Cerebral cortex (tissue), 2 donors: ENCODE measurements around a stretch of chr4.

GRCh38 chr4:25099339-25099902 is 60.8 kb downstream of the SEPSECS start:
- PRO-cap, 2 experiments = no peak in any of the 2 experiments

DNA sequence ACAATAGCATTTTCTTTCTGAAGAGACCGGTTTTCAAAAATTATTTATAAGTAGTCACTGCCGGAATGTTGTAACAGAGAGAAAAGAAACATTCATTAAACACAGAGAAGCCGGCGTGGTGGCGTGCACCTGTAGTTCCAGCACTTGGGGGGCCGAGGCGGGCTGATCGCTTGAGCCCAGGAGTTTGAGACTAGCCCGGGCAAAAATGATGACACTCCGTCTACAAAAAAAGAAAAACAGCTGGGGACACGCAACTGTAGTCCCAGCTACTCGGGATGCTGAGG is 855 bp downstream of the ZCCHC4 start:
- PRO-cap, 2 experiments = no peak in any of the 2 experiments

DNA sequence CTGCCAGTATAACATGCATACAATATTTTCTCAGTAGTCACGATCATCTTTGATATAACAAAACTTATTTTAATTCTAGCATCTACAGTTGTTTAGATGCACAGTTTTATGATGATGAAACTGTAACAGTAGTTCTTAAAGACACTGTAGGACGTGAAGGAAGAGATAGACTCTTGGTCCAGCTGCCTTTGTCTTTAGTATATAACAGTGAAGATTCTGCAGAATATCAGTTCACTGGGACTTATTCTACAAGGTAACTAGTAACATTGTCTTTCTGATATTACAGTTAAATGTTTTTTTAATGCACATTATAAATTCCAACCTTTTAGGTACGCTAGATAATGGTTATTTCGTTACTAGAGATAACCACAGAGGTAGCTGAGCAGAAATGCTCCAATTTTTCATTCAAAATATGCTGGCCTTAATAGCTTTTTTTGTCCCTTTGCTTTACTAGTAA is 39.3 kb downstream of the ANAPC4 start:
- PRO-cap, 2 experiments = no peak in any of the 2 experiments

DNA sequence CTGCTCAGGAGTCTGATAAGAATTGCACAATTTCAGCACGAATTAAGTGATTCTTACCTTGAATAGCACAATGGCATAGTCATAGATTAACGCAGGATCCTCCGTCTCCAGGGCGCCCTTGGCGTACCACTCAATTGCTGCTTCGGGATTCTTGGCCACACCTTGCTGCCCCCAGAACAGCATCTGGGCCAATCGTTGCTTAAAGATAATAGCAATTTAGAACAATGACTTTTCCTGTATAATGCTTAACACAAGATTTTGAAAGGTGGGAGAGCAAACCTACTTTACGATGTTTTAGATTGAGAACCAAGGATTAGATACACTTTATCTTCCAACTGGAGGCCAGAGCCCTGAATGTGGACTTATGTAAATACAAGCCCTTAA is 74.6 kb downstream of the SEL1L3 start:
- PRO-cap, 2 experiments = no peak in any of the 2 experiments

GRCh38 chr4:25861644-25861904 is 1.2 kb downstream of the SEL1L3 start:
- PRO-cap, 2 experiments = no peak in any of the 2 experiments

- PRO-cap, 2 experiments = peak in 1 of 2 experiments; most common plus-strand start chr4:25863719 (in 1)
These were observed 1.0 kb upstream of the SEL1L3 start for GRCh38 chr4:25863406-25864603.

DNA sequence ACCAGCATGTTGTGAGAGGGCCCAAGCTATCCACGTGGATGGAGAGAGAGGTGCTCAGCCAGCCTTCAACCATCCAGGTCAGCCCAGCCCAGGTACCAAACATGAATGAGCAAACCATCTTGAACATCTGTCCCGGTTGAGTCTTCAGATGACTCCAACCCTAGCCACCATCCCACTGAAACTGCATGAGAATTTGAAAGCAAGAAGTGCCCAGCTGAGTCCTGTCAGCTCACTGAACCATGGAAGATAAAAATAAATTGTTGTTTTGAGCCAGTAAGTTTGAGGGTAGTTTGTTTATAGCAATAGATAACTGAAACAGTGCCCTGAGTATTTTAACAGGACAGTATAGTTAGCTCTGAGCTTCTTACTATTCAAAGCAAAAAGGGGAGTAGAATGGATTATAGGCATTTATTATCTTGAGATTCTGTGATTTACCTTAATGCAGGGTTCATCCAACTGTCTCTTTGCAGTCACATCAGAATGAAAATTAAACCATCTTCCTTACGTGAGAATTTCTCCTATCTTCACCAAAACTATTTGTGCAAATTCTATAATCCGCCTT is 7.4 kb upstream of the SEL1L3 start:
- PRO-cap, 2 experiments = no peak in any of the 2 experiments

DNA sequence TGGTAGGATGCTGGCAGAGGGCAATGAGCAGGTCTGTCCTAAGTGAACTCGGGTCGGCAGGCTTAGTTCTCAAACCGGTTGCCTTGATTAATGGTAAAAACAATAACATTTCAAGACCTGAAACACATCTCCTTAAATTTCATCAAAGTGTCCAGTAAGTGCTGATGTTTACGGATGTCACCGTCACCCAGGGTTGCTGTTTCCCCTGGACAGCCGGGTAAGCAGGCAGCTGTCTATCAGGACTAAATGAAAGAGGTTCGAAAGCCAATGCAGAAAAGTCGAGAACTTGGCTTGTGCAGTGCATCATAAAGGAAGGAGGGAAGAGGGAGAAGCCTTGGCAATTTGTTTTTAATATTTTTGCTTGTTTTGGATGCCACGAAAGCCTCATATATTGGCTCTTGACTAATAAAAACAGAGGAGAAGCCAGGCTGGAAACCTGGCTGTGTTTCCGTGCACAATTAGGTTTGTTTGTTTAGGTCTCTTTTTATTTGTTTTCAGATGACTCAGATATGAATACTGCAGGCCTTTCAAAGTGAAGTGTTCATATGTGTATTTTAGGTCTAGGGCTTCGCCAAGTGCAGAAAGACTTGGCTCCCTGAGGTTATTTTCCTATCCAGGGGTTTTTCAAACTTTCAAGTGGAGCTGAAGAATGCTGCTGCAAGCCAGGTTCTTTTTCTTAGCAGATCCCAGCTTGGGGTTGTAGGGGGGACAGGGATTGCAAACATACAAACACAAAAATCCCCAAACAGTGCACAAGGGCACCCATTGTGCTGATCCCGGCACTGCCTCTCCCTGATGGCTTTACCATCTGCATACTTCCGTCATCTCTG is 108.2 kb downstream of the SMIM20 start:
- PRO-cap, 2 experiments = no peak in any of the 2 experiments

DNA sequence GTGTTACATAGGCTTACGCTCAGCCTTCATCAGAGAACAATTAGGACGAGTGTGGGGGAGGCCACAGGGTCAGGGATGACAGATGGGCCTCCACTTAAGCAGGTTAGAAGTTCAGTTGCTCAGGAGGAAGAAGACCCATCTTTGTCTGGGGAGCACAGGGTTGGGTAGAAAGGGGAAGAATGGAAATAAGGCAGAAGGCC is 118.7 kb downstream of the SMIM20 start:
- PRO-cap, 2 experiments = no peak in any of the 2 experiments

DNA sequence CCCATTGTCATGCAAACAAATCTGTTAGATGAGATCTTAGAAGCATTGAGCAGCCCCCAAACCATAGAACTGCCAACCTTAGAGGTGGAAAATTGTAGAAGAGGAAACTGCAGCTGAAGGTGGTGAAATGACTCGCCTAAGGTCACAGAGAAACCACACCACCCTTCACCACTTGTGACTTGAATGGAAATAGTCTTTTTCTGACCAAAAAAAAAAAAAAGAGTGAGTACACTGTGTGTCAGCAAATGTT is 162.1 kb downstream of the SMIM20 start:
- PRO-cap, 2 experiments = no peak in any of the 2 experiments

DNA sequence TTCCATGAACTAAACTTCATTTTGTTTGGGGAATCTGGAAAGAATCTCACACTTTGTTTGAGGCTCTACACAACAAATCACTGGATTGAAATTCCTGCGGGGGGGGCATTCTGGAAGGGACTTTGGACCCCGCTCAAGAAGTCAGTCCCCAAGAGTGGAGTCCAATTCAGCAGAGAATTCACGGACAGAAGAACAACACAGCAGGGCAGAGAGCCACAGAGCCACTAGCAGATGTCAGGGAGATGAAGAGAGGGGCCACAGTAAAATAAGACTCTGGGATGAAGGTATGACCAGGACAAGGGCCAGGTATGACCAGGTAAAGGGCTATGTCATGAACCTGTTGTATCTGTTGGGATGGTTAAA is 7.4 kb upstream of the TBC1D19 start:
- PRO-cap, 2 experiments = no peak in any of the 2 experiments

GRCh38 chr4:26787345-26788556 is 72.9 kb upstream of the STIM2 start:
- PRO-cap, 2 experiments = no peak in any of the 2 experiments

DNA sequence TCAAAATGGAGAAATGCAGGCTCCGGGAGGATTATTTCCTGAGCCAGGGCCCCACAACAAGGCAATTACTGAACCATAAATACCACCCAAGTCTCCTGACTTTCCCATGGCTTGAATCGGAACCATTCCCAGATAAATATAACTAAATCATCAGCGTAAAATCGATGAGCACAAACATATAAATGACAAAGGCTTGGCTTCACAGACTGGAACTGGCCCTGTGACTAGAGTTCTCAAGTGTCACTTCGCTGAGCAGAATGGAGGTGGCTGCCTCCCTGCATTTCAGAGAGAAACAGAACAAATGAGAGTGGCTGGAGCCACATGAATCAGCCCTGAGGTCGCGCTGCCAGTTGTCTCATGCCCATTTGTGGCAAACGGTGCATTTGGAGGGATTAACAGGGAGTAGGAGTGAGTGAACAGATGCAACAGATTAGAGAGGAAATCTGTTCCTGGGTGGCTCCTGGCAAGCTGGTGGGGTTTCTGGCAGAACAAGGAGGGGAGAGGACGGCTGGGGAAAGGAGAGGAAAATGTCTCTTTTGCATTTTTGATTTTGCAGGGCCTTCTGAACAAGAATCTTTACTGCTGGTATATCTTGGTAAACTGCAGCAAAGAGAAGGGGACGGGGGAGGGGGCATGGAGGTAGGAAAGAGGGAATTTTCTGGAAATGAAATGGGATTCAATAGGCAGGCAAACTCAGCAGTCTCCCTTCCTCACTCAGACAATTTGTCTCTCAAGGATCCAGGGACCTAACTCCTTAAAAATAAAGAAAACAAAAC is 57.2 kb upstream of the STIM2 start:
- PRO-cap, 2 experiments = peak in 1 of 2 experiments; most common plus-strand start position 475 of the sequence (in 1); most common minus-strand start position 214 of the sequence (in 1)

DNA sequence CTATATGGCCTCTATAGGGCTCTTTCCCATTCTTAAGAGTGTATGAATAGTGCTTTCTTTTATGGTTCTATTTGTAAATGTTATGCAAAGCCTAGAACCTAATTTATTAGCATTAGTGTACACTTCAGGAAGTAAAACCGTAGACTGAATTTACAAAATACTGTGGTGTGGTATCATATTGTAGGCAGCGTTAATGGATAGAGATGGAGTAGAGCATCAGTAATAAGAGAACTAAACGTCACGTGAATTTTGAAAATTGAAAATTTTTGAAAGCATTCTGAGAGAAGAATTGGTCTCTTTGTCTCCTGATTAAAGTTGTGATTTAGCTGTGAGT is 2.8 kb downstream of the STIM2 start:
- PRO-cap, 2 experiments = no peak in any of the 2 experiments

DNA sequence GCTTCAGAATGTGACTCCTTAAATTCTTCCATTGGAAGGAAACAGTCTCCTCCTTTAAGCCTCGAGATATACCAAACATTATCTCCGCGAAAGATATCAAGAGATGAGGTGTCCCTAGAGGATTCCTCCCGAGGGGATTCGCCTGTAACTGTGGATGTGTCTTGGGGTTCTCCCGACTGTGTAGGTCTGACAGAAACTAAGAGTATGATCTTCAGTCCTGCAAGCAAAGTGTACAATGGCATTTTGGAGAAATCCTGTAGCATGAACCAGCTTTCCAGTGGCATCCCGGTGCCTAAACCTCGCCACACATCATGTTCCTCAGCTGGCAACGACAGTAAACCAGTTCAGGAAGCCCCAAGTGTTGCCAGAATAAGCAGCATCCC is 161.9 kb downstream of the STIM2 start:
- PRO-cap, 2 experiments = no peak in any of the 2 experiments

GRCh38 chr4:27024408-27025137 is 163.9 kb downstream of the STIM2 start:
- PRO-cap, 2 experiments = no peak in any of the 2 experiments

DNA sequence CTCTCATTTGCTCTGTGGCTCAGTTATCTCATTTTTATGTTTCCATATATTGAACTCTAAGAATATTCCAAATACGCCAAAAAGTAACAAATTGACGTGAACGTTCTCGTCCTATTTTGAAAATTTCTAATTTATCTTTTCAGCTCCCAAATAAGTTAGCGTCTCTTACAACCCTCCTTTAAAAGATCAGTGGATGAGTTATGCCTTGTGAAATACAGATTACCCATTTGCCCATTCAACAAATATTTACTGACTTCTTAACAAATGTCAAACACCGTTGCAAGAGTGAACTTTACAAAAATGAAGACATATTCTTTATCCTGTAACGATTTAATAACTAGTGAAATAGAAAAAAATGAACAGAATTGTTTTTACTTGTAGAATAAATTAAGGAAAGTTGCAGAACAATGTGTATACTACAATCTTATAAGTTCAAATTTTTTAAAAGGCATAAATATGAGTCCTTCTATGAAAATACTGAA is 899.5 kb downstream of the STIM2 start:
- PRO-cap, 2 experiments = no peak in any of the 2 experiments

GRCh38 chr4:30757364-30757945 is 37.3 kb downstream of the PCDH7 start:
- PRO-cap, 2 experiments = no peak in any of the 2 experiments

GRCh38 chr4:35478965-35479491 is 765.3 kb downstream of the ARAP2 start:
- PRO-cap, 2 experiments = no peak in any of the 2 experiments

DNA sequence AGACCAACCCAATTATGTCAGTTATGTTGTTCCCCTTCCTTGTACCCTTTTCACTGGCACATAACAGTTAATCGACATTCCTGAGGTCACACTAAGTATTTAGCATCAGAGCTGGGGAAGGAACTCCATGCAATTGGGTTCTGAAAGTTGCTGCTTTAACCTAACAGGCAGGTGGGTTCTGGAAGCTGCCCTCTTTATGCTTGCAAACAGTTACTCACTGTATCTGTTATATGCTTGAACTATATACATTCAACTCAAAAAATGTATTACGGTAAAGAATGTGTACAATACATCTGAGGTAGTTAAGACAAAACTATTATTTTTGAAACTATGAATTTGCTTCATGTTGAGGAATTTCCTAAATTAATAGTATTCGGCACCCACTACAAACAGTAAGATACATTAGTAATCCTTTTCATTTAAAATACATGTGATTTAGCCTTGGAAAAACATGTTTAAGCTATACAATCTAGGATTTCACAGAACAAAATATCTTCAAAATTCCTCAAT is 90.4 kb downstream of the ARAP2 start:
- PRO-cap, 2 experiments = no peak in any of the 2 experiments